Daoy (cell line): ENCODE data around the genes METTL13 and DNM3.

GRCh38 chr1:170572206-170572723 is 40.3 kb downstream of the GORAB start:
- RAMPAGE, long total RNA, result no peak

- RAMPAGE, long total RNA, result no peak
These were observed 1.8 kb downstream of the PRRX1 start for GRCh38 chr1:170665602-170666199.

- RAMPAGE, long total RNA, result no peak
These were observed 29.2 kb downstream of the PRRX1 start for GRCh38 chr1:170693081-170693676.

DNA sequence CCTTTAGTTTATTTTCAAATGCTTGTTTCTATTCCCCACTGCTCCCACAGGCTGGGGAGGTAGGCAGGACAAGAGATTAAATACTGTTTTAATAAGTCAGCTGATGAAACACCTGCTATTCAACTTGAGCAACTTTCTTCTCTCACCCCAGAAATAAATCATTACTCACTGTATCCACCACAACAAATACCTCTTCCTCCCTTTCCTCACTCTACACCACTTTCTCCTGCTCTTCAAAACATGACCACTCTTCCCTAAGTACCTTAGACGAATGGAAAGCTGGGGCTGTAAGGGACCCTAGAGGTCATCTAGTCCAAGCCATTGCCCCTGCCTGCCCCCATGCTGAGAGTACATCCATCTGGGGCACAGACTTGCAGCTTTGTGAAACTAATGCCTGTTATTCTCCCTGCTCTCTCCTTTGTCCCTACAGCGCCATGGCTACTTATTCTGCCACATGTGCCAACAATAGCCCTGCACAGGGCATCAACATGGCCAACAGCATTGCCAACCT is 71.7 kb downstream of the PRRX1 start:
- RAMPAGE, long total RNA, result no peak

DNA sequence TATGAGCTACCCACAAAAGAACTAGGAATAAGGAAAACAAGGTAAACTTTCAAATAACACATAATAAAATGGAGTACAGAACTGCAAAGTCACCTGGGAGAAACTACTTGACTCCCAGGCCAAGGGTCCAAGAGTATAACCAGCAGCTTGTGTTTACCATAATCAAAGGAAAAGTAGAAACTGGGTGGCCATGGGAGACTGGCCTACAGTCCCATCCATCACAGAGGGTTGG is 227 bp upstream of the FMO3 start:
- RAMPAGE, long total RNA, result no peak

- RAMPAGE, long total RNA, result no peak
These were observed 43.6 kb upstream of the FMO2 start for GRCh38 chr1:171141289-171142062.

GRCh38 chr1:171251660-171252220 is 3.4 kb downstream of the FMO1 start:
- RAMPAGE, long total RNA, result no peak

DNA sequence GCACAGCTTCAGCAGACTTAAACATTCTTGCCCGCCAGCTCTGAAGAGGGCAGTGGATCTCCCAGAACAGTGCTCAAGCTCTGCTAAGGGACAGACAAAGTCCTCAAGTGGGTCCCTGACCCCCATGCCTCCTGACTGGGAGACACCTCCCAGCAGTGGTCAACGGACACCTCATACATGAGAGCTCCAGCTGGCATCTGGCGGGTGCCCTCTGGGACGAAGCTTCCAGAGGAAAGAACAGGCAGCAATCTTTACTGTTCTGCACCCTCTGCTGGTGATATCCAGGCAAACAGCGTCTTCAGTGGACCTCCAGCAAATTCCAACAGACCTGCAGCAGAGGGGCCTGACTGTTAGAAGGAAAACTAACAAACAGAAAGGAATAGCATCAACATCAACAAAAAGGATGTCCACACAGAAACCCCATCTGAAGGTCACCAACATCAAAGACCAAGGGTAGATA is 46.1 kb downstream of the FMO4 start:
- RAMPAGE, long total RNA, result no peak

GRCh38 chr1:171422209-171422943 is 63.0 kb upstream of the PRRC2C start:
- RAMPAGE, long total RNA, result no peak

GRCh38 chr1:171486593-171486792 is 1.2 kb downstream of the PRRC2C start:
- RAMPAGE, long total RNA, result no peak

DNA sequence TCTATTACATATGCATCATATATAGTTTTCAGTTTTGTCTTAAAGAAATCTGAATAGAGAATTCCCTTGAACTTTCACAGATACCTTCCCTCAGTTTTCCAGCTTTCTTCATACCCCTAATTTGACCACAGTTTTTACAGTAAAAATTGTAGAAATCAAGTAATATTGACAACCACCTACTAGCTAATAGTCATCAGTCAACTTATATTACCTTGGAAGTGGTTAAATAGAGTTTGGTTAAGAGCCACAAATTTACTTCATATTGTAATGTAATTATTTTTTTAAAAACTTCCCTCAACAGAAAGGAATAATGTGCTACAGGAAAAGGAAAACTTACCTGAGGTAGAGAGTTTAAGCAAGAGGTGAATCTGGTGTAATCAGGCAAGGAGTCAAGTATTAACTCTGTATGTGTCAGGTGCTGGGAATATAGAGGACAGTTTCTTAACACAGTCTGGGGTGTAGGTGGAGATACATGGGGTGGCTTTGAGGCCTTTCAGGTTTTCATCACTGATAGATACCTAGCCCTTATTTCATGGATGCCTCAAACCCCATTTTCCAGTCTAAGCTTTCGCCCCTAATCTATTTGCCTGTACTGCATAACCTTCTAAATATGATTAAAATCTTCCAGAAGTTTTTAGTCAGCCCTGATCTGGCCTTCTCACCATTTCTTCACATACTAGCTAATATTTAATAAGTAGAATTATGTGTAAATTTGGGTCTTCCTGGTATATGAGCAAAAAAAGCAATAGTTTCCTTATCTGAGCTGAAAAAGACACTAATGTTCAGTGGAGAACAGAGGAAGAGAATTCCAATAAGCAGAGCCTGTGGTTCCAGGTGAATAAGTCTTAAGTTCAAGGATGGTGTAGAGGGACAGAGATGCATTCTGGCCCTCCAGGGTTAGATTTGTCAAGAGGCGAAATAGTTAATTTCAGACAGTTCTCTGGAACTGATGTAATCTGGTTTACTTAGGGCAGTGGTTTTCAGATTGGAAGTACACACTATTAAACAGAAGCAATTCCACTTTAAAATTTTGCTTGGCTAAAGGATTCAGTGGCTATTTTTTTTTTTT is 25.8 kb upstream of the MYOCOS start:
- RAMPAGE, long total RNA, result no peak

DNA sequence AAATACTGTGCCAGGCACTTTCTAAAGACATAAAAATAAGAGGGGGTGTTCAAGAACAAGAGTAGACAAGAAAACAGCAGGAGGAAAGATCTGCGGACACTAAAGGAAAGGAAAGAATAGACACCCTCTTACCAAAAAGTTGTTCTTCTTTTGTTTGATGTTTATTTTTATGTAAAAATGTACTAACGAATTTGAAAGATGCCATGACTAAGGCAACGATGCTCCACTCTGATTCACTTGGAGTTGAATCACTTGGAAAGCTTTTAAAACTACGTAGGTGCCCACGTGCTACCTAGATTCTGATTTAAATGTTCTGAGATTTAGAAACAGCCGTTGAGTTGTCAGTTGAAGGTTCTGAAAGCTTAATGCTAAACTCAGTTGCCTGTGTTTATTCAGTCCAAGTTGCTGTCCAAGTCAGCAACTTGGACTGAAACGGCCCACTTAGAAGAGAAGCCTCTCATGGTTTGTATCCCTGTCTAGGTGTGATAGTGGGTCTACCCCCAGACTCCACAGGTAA is 1.2 kb upstream of the VAMP4 start:
- RAMPAGE, long total RNA, result no peak

GRCh38 chr1:171780877-171782242 is at the start of gene METTL13:
Gene METTL13, plus strand, starts transcription at chr1:171781660.
- RAMPAGE, long total RNA, result no peak

GRCh38 chr1:171841000-171841994 is at the start of gene DNM3:
Gene DNM3, plus strand, starts transcription at chr1:171841498.
- RAMPAGE, long total RNA, result no peak

- RAMPAGE, long total RNA, result no peak
These were observed 1.6 kb downstream of the PIGC start for GRCh38 chr1:172441866-172442995.

- RAMPAGE, long total RNA, result no peak
These were observed 17.1 kb upstream of the SUCO start for GRCh38 chr1:172515843-172516312.

- RAMPAGE, long total RNA, result no peak
These were observed 87.4 kb downstream of the FASLG start for GRCh38 chr1:172746245-172746667.

DNA sequence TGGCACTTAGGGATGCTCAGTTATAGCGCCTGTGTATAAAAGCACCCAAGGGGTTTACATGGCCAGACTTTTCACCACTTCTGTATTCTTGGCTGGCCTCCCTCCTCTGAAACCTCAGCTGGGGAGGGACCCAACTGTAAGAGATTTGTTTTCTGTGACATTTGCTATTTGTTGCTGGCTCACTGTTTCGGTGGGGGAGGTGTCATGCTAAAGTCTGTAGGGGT is 159.9 kb downstream of the FASLG start:
- RAMPAGE, long total RNA, result no peak

- RAMPAGE, long total RNA, result no peak
These were observed 192.1 kb downstream of the FASLG start for GRCh38 chr1:172850856-172851580.

GRCh38 chr1:172906603-172907196 is 144.0 kb downstream of the TNFSF18 start:
- RAMPAGE, long total RNA, result no peak